Melanocyte of skin (primary cell): ENCODE data around the genes TAS2R40, FAM131B and OR2A14.

- CAGE, long polyA plus RNA, 2 experiments = no peak in any of the 2 experiments
Measured at GRCh38 chr7:141701446-141702014, 436 bp downstream of the DENND11 start.

- CAGE, long polyA plus RNA, 2 experiments = no peak in any of the 2 experiments
Measured at GRCh38 chr7:142520247-142521032, 228.8 kb upstream of the PRSS1 start.

DNA sequence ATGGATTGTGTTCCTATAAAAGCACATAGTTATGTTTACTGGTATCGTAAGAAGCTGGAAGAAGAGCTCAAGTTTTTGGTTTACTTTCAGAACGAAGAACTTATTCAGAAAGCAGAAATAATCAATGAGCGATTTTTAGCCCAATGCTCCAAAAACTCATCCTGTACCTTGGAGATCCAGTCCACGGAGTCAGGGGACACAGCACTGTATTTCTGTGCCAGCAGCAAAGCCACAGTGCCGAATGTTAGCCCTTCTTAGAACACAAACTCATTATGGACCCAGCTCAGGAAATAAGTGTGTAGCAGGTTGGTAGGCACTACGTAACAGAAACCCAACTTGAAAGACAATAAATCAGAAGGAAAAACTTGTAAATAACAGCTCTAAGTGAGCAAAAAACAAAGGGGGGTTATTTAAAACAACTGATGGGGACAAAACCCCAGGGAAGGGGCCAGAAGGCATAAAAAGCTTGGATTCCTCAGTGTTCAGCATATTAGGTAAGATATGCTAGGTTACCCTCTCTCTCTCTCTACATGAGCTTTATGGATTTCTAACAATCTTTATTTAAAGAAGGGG, 112.0 kb upstream of the PRSS1 start:
- CAGE, long polyA plus RNA, 2 experiments = no peak in any of the 2 experiments

- CAGE, long polyA plus RNA, 2 experiments = no peak in any of the 2 experiments
Measured at GRCh38 chr7:142641407-142641978, 107.8 kb upstream of the PRSS1 start.

DNA sequence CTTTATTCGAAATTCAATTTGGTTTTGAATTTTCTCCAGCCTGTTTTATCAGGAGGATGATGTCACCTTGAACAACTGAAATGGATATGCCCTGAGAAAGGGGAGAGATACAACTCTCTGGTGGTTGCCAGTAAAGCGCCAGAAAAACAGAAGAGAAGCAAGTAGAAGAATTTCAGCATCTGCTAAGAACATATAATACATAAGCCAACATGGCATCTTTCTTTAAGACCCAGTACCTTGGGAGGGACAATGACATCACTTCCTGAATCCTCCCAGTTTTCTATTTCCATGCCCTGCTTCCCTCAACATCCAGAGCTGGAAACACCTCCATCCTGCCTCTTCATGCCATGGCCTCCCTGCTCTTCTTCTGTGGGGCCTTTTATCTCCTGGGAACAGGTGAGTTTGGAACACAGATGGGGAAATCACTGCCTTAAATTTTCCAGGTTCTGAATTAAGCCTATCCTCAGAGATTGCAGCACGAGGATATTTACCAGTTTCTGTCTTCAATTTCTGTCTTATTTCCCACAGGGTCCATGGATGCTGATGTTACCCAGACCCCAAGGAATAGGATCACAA, 92.8 kb upstream of the PRSS1 start:
- CAGE, long polyA plus RNA, 2 experiments = no peak in any of the 2 experiments

GRCh38 chr7:142740000-142740305, 9.3 kb upstream of the PRSS1 start:
- CAGE, long polyA plus RNA, 2 experiments = no peak in any of the 2 experiments

GRCh38 chr7:142784699-142785190, 14.0 kb downstream of the PRSS2 start:
- CAGE, long polyA plus RNA, 2 experiments = no peak in any of the 2 experiments

- CAGE, long polyA plus RNA, 2 experiments = no peak in any of the 2 experiments
Measured at GRCh38 chr7:142797897-142798245, 27.1 kb downstream of the PRSS2 start.

DNA sequence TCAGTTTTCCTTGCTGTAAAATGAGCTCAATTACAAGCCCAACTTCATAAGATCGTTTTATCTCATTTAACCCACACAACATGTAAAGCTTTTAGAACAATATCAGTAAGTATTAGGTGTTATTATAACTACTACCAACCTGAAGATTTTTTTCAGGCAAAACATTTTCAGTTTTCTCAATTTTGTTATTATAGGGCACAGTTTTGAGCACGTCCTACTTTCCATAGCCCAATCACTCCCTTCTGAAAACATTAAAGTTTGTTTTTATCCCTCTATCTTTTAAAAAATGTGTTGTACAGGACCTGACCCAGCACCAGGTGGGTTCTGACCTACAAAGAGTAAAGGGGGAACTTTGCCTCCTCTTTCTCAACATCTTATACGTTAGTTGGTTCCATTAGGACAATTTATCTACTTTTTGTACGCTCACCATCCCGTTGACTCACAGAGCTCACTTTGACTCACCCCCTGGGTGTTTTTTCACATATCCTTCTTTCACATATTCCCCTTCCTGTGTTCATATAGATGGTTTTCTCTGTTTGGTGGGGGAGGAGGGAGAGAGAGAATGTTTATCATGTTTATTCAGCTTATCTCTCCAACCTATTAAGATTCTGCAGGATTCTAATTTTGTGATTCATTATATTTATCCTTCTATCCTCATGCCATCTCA, 36.9 kb downstream of the PRSS2 start:
- CAGE, long polyA plus RNA, 2 experiments = no peak in any of the 2 experiments

DNA sequence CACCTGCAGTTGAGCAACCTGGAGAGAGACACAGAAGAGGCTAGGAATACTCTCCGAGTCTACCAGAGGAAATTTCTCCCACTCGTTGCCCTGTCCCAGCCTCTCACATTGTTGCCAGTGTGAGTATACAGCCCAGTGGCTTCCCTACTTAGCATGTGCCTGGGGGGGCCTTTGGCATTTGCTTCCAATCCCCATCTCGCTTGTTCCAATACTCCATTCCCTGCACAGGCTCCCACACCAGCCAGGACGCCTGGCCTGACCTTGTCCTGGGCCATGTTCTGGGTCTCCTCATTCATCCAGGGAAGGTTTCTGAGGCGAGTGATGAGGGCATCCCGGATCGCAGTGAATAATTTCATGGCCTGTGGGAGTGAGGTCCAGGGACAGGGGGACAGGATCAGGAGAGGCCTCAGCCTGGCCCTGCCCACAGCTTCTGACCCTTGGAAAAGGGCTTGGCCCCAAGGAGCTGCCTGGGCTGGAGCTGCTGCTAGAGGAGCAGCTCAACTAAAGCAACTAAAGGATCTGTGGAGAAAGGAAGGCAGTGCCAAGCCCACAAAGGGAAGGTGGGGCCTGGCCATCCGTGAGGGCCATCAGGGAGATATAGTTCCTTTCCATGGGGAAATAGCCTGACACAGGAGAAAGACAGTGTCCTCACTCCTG, 5.2 kb downstream of the LLCFC1 start:
- CAGE, long polyA plus RNA, 2 experiments = no peak in any of the 2 experiments

DNA sequence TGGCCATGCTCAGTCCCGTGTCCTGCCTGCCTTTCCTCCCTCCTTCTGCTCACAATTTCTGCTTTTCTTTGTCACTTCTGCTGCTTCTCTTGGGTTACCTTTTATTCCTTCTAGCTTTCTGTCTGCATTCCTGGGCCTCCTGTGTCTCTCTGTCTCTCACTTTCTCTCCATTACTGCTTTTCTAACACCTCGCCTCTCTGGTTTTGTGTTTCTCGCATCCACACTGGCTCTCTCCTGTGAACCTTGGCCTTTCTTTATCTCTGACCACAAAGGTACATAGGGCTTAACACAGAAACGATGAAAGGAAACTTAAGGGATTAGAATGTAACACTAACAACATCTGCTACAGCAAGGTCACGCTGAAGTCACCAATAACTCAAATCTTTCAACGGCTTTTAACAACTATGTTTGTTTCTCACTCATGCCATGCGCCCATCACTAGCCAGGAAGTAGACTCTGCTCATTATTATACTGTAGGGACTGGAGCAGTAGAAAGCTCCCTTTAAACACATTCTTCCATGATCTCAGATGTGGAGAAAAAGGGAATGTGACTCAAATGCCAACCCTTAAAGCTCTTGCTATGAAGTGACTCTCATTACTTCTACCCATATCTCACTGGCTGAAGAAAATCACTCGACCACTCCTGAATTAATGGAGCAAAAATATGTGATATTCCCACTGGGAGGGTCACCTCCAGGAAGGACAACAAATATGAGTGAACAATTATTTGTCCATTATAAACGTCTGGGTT, 9.3 kb upstream of the OR6V1 start:
- CAGE, long polyA plus RNA, 2 experiments = no peak in any of the 2 experiments

- CAGE, long polyA plus RNA, 2 experiments = no peak in any of the 2 experiments
Measured at GRCh38 chr7:143221737-143222090, at the start of gene TAS2R40. Gene TAS2R40 (plus strand): TSS chr7:143222037.

- CAGE, long polyA plus RNA, 2 experiments = no peak in any of the 2 experiments
Measured at GRCh38 chr7:143259606-143260085, 3.6 kb upstream of the GSTK1 start.

DNA sequence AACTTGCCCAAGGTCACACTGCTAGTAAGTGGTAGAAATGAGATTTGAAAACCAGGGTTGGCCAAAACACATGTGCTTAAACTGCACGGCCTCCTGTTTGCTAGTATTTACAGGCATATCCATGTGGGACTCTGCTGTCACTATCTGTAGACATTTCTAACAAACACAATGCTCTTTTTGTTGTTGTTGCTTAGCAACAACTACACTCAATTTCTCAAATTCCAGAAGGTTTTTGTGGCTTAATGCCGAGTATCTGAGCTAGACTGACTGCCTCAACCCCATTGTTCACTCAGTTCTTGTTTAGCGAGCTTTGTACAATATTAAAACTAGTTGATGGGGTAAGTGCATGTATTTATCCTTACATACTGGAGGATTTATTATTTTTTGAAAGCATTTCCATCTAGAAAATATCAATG, 5.4 kb upstream of the TMEM139 start:
- CAGE, long polyA plus RNA, 2 experiments = no peak in any of the 2 experiments

DNA sequence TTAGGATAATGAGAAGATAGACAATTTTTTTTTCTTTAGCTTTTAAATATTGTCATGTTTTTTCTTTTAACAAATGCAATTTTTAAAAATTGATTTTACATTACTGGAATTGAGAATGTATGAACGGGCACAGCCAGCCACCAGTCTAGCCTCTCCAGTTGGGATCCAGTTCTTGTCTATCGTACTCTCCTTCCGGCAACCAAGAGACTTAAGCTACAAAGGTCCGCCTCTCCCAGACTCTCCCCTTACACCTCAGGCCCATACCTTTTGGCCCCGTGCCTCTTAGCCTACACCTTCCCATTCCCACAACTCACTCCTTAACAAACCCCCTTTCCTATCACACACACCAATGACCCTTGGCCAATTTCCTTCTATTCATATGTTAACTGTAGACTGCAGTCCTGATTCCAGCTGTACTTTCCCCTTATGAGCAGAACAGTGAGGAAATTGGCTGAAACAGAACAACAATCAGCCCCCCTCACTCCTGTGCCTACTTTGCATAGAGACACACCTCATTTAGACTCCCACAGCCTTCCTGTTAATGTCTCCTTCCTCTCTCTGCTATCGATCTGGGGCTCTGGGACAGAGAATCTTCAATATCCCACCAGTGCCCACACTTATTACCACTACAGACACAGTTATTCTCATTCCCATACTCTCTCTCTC, 1.4 kb upstream of the TMEM139 start:
- CAGE, long polyA plus RNA, 2 experiments = no peak in any of the 2 experiments

DNA sequence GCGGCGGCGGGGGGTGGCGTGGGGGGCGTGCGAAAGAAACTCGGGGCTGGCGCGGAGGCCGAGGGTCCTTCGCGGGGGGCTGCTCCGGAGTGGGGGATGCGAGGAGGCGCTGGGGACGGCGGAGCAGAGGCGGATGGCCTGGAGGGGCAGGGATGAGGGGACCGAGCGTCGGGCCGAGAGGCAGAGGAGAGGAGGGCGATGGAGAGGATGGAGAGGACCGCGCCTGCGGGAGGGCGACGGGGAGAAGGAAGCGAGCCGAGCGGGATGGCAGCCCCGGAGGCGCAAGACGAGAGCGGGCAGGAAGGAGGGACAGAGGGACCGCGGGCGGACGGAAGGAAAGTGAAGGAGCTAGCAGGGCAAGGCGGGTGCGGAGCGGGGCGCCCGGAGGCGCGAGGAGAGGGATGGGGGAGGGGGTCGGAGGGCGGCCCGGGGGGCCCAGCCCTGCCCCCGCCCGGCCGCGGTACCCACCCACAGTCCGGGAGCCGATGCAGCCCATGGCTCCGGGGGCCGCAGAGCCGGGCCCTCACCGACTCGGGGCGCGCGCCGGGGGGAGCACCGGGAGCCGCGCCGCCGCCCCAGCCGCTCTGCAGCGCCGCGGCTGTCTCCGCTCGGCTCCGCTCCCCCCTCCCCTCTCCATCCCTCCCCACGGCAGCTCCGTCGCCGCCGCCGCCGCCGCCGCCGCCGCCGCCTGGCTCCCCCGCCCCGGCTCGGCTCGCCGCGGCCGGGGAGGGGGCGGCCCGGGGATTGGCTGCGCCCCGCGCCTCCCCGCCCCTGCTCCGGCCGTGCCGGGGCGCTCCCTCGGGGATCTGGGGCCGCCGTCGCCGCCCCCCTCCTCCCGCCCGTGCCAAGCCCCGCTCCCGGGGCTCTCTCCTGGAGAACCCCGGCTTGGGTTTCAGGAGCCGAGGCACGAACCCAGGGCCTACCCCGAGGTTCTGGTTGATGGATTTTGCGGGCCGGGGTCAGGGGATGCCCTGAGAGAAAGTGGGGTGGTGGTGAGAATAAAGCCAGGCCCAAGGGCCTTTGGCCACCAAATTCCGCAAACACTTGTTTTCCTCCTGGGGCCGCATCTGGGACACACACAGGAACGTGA, at the start of gene FAM131B:
Gene FAM131B, minus strand, starts transcription at position 606 of the 1,090 bp plus-strand sequence.
- CAGE, long polyA plus RNA, 2 experiments = no peak in any of the 2 experiments

DNA sequence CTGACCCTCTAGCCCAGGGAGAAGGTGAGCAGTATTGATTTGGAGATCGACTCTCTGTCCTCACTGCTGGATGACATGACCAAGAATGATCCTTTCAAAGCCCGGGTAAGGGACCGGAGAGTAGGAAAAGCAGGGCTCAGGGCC, 1.3 kb downstream of the ZYX start:
- CAGE, long polyA plus RNA, 2 experiments = no peak in any of the 2 experiments

GRCh38 chr7:143393380-143393846, 12.3 kb downstream of the ZYX start:
- CAGE, long polyA plus RNA, 2 experiments = no peak in any of the 2 experiments

GRCh38 chr7:143477877-143478217, 174 bp downstream of the TAS2R41 start:
- CAGE, long polyA plus RNA, 2 experiments = no peak in any of the 2 experiments

GRCh38 chr7:144122904-144123474, at the start of gene OR2A14:
Gene OR2A14 (plus strand): TSS chr7:144123176.
- CAGE, long polyA plus RNA, 2 experiments = no peak in any of the 2 experiments